Helper T cell (primary cell): ENCODE measurements around a stretch of chr2.

- PRO-cap, 2 experiments = no peak in any of the 2 experiments
These were observed 47.1 kb upstream of the CNOT11 start for GRCh38 chr2:101205537-101206076.

DNA sequence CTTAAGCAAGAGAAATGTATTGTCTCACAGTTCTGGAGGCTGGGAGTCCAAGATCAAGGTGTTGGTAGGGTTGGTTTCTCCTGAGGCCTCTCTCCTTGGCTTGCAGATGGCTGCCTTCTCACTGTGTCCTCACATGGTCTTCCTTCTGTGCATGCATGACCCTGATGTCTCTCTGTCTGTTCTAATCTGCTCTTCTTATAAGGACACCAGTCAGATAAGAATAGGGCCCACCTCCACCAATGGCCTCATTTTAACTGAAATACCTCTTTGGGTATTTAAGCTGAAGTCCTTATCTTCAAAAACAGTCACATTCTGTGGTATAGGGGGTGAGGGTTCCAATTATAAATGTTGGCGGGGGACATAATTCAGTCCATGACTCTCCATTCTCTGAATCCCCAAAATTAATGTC is 20.8 kb upstream of the CNOT11 start:
- PRO-cap, 2 experiments = no peak in any of the 2 experiments

- PRO-cap, 2 experiments = no peak in any of the 2 experiments
These were observed 13.2 kb downstream of the CNOT11 start for GRCh38 chr2:101265750-101266464.

DNA sequence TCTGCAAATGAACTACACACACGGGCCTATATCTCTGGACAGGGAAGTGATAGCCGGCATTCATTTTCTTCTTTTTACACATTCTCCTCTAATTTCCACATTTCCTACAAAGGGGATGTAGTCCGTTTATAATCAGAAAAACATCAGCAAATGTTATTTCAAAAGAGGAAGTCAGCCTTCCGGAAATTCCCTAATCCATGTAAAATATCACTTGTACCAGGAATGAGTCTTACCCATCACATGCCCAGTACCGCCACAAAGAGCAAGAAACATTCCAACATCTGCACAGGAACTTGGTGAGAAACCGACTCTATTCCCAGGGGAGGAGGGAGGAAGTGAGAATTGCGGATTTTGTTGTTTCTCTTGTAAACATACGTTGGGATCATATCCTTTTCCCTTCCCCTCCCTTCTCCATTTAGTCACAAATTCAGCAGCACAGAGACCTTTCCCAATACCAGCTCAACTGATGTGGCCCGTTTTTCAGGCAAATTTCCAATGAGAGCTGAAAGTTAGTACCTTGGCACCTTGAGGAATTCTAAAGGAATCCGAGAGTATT is 10.7 kb downstream of the RFX8 start:
- PRO-cap, 2 experiments = no peak in any of the 2 experiments

DNA sequence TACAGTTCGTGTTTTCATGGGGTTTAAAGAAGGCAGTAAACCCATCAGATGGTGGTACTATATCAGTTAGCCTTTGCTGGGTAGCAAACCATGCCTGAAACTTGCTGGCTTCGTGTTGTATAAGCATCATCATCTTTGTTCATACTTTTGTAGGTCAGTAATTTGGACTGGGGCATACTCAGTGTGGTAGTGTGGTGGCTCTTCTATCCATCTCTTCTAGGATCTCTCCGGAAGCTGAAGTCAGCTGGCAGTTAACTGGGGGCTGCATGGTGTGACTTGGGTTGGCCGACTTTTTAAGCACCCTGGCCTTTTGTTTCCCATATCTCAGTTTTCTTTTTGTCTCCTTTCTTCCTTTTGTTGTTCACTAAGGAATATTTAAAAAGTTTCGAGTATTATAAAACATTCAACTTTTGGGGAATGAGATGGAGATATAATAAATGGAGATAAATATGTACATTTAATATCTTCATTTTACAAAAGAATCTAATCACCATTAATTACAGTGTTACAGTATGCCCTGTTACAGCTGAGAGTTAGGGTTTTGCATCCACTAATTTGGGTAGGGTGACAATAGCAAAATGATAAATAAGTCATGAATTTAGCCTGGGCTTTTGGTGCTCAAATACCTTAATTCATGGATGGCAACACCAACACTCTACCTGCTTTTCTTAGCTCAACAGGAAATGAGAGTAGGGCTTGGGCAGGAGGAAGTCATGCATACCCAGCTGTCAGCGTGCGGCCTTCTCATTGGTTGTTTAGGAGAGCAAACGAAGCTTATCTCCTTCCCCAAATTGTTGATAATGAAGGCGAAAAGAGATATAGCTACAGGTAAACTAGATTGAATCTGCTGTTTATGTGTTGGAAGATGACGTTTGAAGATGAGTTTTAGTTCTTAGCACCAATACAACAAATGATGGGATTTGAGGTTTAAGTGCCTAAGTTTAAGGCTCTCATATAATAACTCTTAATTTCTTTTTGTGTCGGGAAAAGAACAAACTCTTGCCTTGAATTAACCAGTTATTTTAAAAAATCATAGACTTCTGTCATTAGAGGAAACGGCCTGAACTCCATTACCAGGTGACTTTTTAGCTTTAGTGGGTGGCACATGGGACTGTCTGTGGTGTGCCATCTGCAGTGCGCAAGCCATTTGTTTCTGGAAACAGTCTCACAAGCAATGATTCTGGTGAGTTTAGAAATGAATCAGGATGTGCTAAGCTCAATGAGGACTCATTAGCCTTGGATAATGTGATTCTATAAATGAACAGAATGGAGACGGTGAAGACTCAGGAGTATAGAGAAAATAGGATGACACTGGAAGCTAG is 19.5 kb downstream of the MAP4K4 start:
- PRO-cap, 2 experiments = peak in 2 of 2 experiments; most common plus-strand start position 847 of the sequence (in 2); most common minus-strand start position 684 of the sequence (in 1)

GRCh38 chr2:101718856-101719297 is 21.4 kb downstream of the MAP4K4 start:
- PRO-cap, 2 experiments = peak in 2 of 2 experiments; most common plus-strand start chr2:101719193 (in 2); most common minus-strand start chr2:101719132 (in 1)

GRCh38 chr2:101825056-101825572 is 127.6 kb downstream of the MAP4K4 start:
- PRO-cap, 2 experiments = no peak in any of the 2 experiments

DNA sequence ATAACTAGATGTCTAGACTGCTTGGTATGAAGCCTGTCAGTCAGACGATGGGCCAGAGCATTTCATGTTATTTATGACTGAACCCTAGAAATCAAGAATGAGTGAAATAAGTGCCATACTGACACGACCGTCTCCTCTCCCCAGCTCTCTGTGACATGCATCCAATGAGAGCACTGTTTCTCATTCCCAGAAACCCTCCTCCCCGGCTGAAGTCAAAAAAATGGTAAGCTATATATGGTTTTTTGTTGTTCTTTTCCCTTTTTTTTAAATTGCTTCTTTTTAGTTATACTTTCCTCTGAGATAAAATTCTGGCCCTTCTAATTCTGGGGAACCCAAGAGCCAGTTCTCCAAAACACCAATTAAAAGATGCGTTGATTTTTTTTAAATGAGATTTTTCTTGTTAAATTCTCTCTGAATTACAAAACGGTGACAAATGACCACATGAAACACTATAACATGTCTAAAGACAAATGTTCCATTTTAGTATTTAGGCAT is 138.3 kb downstream of the MAP4K4 start:
- PRO-cap, 2 experiments = no peak in any of the 2 experiments

DNA sequence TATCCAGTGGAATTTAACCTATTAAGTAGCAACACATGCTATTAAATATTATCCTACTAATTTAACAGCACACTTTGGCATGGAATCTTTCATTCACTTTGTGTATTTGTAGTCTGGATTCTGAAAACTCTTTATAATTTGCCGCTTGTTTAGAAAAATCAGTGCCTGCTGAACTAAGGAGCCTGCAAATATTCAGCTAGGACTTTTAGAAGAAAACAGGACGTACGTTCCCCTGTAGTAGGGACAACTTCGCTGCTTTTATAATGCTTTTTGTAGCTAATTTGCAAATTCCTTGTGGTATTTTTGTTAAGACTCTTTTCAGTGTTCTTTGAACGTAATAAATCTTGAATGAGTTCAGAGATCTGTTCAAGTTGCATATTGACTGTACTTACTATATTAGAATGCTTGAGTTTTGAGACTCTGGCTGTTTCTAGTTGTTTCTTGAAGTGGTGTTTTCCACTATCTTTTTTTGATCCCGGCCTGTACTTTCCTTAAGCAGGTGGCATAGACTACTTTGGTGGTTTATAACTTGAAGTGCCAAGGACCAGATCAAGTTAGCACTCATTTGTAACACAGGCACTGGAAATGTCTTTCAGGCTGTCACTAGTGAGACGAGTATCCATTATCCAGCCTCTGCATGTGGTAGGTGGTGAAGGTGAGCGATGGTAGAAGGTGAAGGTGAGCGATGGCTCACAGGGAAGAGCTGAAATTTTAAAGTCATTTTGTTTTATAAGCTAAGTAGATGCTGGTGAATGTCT is 145.7 kb upstream of the IL1R2 start:
- PRO-cap, 2 experiments = no peak in any of the 2 experiments

- PRO-cap, 2 experiments = no peak in any of the 2 experiments
These were observed 6.3 kb upstream of the IL1R2 start for GRCh38 chr2:101985451-101985878.

DNA sequence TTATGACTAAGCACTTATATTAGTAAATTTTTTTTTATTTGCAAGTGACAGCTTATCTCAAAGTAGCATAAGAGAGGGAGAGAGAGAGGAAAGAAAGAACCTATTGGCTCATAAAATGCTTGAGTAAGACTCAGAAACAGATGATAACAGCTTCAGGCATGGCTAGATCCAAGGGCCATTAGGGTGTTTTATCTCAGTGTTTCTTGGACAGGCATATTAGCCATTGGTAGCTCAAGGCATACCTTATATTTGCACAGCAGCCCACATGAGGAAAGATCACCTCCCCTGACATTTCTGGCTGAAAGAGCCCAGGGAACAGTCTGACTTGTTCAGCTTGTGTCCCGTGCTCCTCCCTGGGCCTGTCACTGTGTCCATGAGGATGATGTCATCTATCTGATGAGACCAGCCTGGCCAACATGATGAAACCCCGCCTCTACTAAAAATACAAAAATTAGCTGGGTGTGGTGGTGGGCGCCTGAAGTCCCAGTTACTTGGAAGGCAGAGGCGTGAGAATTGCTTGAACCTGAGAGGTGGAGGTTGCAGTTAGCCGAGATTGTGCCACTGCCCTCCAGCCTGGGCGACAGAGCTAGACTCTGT is 64.4 kb downstream of the IL1R2 start:
- PRO-cap, 2 experiments = no peak in any of the 2 experiments

- PRO-cap, 2 experiments = no peak in any of the 2 experiments
These were observed 71.7 kb downstream of the IL1R2 start for GRCh38 chr2:102063366-102063990.

- PRO-cap, 2 experiments = no peak in any of the 2 experiments
These were observed 72.3 kb upstream of the IL1R1 start for GRCh38 chr2:102069947-102070865.

- PRO-cap, 2 experiments = no peak in any of the 2 experiments
These were observed 38.7 kb upstream of the IL1R1 start for GRCh38 chr2:102103789-102104207.

DNA sequence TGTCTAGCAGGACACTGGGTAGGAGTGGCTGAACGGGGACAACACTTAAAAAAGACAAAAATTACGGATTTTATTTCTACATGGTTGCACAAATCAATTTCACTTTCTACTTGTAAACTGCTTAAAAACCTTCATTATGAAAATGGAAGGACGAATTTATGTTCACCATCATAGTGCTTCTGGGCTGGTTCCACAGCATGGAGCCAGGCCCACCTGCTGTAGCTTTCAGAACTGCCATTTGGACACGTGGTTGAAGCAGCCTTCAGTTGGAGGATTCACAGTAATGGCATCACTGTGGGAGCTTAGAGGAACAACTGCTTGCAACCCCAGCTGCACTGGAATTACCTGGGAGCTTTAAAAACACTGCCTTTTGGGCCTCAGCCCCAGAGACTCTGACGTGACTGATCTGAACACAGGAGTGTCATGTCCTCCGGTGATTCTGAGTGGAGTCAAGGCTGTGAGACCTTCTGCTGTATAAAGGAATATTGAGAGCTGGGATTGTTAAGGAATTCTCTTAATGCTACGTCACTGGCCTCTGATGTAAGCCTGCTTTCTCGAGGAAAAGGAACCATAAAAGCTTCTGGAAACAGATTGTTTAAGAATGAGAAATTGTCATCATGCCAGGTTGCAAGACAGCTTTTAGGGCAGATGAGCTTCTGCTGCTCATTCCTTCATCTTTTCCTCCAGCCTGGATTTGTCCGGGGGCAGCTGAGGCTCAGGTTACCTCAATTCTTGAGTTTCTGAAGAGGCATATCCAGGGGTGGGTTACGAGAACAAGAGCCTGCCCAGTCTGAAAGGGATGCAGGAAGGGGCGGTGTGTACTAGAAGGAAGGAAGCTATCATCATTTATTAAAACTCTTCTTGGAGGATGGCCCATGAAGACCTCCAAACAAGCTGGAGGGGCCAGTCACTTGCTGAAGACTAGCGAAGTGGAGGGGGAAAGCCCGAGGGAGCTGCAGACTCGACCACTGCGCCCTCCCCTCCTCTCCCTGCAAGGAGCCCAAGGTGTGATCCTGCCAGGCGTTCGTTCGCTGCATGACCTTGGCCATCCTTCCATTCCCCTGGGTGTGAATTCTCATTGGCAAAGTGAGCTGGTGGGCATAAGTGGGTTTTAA is 1.3 kb upstream of the IL1R1 start:
- PRO-cap, 2 experiments = no peak in any of the 2 experiments

GRCh38 chr2:102155436-102156340 is 13.1 kb downstream of the IL1R1 start:
- PRO-cap, 2 experiments = no peak in any of the 2 experiments

- PRO-cap, 2 experiments = no peak in any of the 2 experiments
These were observed 58.9 kb downstream of the IL1RL2 start for GRCh38 chr2:102245600-102246191.

- PRO-cap, 2 experiments = no peak in any of the 2 experiments
These were observed 2.9 kb downstream of the IL18R1 start for GRCh38 chr2:102358447-102358975.

- PRO-cap, 2 experiments = no peak in any of the 2 experiments
These were observed 13.1 kb upstream of the SLC9A2 start for GRCh38 chr2:102606207-102606673.

DNA sequence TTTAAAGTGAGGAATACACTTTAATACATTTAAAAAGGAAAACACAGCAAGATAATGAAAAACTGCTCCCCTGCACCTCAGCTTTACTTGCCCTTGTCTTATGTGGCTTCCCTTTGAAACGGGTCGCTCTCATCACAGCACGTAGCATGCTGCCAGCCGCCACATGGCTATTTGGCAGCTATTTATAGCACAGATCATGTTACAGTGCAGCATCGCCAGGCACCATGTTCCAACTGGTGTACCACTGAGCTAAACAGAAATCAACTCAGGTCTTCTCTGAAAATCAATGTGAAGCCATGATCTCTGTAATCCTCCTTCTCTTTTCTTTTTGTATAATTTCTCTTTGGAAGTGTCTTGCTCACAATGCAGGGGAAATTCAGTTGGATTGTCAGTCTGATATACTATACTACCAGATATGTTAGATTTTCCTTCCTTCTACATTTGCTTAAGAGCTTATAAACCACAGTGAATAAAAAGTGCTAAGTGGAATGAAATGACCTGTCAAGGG is 65.2 kb downstream of the TMEM182 start:
- PRO-cap, 2 experiments = no peak in any of the 2 experiments